Colon Carcinoma Metastatic in the Brain (tissue), 2 donors: ENCODE measurements around a stretch of chr6.

- PRO-cap, 2 experiments = no peak in any of the 2 experiments
Observed at GRCh38 chr6:148603994-148604400, 142.8 kb upstream of the UST start.

- PRO-cap, 2 experiments = no peak in any of the 2 experiments
Observed at GRCh38 chr6:148611235-148611730, 135.5 kb upstream of the UST start.

GRCh38 chr6:149021172-149021637 lies 274.4 kb downstream of the UST start:
- PRO-cap, 2 experiments = no peak in any of the 2 experiments

- PRO-cap, 2 experiments = no peak in any of the 2 experiments
Observed at GRCh38 chr6:149316596-149317235, 796 bp upstream of the TAB2 start.

- PRO-cap, 2 experiments = no peak in any of the 2 experiments
Observed at GRCh38 chr6:149322902-149323213, 5.3 kb downstream of the TAB2 start.

GRCh38 chr6:149331057-149332275 lies 14.0 kb downstream of the TAB2 start:
- PRO-cap, 2 experiments = no peak in any of the 2 experiments

- PRO-cap, 2 experiments = no peak in any of the 2 experiments
Observed at GRCh38 chr6:149597895-149598577, 31.9 kb downstream of the GINM1 start.

- PRO-cap, 2 experiments = no peak in any of the 2 experiments
Observed at GRCh38 chr6:149699092-149699791, 18.7 kb downstream of the LATS1 start.

DNA sequence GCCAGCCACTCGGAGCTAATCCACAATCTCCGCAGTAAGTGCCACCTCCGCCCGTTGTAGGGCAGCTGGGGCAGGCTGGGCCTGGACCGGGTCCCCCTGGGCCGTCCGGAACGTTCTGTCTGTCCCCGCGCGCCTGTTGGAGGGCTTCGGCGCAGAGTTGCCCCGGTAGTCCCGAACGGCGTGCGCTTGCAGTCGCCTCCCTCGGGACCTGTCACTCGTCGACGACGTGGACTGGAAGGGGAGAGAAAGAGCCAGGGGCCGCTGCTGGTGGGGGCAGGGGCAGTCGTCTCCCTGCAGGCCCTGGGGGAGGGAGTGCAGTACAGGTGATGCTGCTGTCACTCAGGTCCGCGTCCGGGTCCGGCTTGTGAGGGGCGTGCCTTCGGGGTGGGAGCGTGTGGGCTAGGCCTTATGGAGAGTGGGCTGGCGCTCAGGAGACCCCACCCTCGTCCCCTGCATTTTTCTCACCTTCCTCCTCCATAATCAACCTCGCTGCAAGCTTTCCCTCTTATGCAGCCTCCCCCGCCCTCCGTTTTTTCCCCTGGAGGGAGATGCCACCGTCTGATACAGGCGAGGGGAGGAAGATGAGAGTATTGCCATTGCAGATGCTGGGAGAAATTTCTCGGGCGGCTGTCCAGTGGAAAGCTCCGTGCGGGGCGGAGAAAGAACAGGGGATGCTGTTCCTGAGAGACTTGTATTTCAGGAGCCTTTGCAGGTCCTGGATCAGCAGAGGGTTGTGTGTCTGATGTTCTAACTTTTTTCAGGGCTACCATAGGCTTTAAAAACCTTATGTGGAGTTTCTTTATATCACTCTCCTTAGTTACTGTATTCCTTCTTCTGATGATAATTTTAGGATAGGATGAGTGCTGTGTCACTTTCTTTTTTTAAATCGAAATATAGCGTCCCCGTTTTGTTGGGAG lies 640 bp downstream of the PCMT1 start:
- PRO-cap, 2 experiments = no peak in any of the 2 experiments

DNA sequence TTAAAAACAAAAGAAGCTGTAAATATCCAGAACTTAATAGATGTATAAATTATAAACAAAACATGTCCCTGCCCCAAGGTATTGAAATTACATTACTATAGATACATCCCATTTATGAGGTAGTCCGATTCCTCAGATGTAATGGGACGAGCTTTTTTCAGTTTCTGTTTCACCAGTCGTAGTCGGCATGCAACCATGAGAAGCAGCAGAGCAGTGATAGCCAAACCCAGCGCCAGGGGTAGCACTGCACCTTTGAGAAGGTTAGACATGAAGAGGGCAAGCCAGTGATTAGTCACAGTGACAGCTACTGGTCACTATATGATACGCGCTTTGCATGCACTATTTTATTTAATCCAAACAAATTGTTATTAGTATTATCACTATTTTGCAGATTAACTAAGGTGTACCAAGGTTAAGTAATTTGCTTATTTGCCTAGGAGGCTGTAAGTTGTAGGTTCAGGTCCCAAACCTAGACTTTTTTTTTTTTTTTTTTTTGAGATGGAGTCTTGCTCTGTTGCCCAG lies 43.6 kb downstream of the LRP11 start:
- PRO-cap, 2 experiments = no peak in any of the 2 experiments

DNA sequence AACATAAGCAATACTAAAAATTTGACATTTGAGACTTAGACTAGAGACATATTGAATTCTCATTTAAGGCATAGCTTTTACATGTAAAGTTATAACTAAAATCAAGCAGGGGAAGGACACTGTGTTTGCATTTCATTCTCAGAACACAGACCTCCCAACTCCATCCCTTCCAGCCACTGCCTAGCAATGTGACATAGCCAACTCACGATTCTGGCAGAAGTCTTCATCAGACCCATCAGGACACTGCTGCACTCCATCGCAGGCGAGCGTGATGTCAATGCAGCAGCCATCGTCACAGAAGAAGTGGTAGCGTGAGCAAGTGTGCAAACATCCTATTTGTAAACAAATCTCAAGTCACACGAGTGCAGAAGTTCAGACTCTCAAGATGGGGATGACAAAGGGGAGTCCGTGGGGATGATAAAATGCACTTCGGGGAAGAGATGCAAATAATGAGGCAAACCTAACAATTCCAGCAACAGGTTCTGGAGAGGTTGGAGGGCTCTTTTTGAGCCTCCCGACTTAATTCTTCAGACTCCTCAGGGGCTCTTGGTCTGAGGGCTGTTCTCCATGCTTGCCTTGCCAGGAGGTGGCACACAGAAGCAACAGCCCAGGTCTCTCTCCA lies 26.9 kb downstream of the LRP11 start:
- PRO-cap, 2 experiments = no peak in any of the 2 experiments

- PRO-cap, 2 experiments = no peak in any of the 2 experiments
Observed at GRCh38 chr6:149964837-149965709, 1.3 kb downstream of the ULBP1 start.

DNA sequence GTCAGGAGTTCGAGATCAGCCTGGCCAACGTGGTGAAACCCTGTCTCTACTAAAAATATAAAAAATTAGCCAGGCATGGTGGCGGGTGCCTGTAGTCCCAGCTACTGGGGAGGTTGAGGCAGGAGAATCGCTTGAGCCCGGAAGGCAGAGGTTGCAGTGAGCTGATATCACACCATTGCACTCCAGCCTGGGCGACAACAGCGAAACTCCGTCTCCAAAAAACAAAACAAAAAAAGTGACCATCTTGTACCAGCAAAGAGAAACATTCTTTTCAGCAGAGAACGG lies 25.1 kb upstream of the PPP1R14C start:
- PRO-cap, 2 experiments = no peak in any of the 2 experiments

GRCh38 chr6:150134262-150134944 lies 8.4 kb upstream of the PPP1R14C start:
- PRO-cap, 2 experiments = no peak in any of the 2 experiments

DNA sequence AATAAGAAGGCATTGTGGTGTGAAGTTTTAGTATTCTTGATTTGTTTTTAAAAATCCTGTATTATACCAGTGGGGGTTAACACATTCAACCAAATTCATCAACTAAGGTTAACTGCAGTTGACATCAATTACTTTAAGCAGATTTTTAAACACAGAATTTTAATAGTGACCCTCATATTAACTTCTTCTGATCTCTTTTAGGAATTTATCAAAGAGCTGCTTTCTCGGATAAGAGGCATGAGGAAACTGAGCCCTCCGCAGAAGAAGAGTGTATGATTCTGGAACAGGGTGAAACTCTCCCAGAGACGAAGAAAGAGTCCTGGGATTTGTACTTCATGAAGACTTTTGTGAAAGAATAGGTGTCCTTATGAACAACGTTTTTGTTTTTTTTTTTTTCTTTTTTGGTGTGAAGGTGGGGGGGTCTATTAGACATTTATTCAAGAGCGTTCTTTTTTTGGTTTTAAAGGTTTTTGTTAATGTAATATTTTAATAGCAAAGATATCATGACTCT lies 105.8 kb downstream of the PPP1R14C start:
- PRO-cap, 2 experiments = no peak in any of the 2 experiments

DNA sequence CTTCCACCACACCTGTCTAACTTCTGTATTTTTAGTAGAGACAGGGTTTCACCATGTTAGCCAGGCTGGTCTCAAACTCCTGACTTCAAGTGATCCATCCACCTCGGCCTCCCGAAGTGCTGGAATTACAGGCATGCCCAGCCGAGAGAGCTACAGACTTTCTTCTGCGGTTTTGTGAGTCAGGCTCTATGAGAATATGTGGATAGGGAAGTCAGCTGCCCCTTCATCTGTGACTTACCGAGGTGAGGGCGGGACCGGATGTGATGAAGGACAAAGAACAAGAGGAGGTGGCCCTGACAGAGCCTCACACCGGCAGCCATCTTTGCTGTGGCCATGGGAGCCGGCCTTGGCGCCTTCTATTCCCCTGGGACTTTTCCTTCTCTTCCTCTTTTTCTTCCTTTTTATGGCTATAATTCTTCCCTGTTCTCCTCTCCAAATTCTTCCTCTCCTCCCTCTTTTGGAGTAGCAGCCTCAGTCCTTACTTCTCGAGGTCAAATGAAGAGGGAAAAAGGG lies 67.0 kb downstream of the IYD start:
- PRO-cap, 2 experiments = no peak in any of the 2 experiments

GRCh38 chr6:150574338-150574914 lies 25.3 kb upstream of the PLEKHG1 start:
- PRO-cap, 2 experiments = no peak in any of the 2 experiments

- PRO-cap, 2 experiments = no peak in any of the 2 experiments
Observed at GRCh38 chr6:150711646-150712589, 112.2 kb downstream of the PLEKHG1 start.

GRCh38 chr6:150753382-150754261 lies 111.9 kb upstream of the MTHFD1L start:
- PRO-cap, 2 experiments = no peak in any of the 2 experiments

- PRO-cap, 2 experiments = no peak in any of the 2 experiments
Observed at GRCh38 chr6:150767430-150768053, 98.0 kb upstream of the MTHFD1L start.